Omental fat pad (tissue), 4 donors: Measurements from ENCODE around the gene DRC7.

DNA sequence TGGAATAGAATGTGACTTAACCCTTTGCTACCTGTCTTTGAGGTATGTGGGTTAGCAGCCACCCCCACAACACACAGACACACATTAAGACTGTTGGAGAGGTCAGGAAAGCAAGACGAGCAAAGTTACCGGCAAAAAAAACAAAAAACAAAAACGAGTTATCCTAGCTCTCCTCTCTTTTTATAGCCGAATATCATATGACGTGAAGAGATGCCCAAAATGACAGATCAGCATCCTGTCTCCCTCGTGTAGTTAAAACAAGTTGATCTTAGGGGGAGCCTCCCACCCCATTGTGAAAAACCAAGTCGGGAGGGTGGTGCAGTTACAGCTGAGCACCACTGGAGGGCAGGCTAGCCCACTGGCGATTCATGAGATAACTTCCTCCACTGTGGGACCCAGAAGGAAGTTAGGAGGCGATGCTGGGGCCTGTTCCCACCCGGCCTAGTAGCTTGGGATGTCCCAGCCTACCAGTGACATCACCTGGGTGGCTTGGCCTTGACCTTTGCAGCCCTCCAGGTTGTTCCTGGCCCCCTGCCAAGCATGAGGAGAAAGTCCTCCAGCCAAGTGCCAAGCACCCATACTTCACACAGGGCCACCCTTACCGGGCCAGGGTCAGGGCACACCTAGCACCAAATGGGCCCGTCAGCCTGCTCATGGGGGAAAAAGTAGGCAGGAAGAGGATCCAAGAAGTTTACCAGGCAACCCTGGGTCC is 8.1 kb upstream of the CPNE2 start:
- PRO-cap = no peak
- RAMPAGE, long total RNA, 4 experiments = no peak in any of the 4 experiments

GRCh38 chr16:57253628-57253981 is 8.5 kb downstream of the ARL2BP start:
- PRO-cap = no peak
- RAMPAGE, long total RNA, 4 experiments = no peak in any of the 4 experiments

DNA sequence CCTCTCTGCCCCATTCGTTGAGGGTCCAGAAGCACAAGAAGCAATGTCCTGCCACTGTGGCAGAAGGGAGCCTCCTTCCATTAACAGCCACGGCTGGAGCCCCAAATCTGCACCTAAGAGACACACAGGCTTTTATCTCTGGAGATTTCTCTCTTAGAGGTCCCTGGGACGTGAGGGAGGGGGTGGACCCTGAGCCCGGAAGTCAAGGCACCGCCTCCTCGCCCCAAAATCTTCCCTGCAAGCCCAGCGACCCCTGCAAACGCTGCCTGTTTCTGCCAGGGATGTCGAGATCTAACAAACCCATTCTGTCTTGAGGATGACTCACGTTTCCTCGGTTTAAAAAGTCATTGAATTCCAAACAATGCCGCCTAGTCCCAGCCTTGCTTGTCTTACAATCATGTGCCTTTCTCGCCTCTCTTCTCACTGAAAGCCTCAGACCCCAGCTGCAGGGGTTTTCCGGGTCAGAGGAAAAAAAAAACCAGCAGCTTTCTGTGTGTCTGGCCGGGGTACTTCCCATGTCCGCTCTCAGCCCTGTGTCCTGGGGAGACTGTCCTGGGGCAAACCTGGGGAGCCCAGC is 15.3 kb downstream of the ARL2BP start:
- PRO-cap = no peak
- RAMPAGE, long total RNA, 4 experiments = no peak in any of the 4 experiments

DNA sequence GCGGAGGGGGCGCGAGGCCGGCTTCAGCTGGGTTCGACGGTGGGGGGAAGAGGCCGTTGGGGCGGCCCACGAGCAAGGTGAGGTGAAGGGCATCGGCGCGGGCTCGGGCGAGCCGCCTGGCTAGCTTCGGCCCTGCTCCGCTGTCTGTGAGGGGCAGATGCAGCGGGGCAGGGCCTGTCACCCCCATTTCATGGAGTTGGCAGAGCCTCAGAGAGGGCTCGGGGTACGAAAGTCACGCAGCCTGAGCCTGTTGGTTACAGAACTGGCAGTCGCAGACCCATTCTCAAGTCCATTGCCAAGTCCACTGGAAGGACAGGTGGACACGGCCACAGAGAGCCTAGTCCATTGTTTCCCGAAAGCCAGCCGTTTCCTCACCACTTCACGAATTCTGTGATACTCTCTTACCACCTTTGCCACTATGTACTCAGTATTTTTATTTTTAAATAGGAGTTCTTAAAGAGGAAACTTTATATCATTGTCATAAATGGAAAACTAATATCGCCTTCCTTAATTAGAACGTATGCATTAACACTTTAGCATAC is 407 bp downstream of the COQ9 start:
- PRO-cap = no peak
- RAMPAGE, long total RNA, 4 experiments = no peak in any of the 4 experiments

DNA sequence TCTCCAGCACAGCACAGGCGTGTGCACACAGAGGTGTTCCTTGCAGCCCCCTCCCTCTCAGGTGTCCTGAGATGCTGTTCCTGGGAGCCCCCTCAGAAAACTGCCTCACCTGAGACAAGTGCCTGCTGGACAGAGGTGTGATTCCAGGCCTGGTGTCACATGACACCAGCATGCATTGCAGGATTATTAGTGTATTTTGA is 1.5 kb upstream of the POLR2C start:
- PRO-cap = no peak
- RAMPAGE, long total RNA, 4 experiments = no peak in any of the 4 experiments

DNA sequence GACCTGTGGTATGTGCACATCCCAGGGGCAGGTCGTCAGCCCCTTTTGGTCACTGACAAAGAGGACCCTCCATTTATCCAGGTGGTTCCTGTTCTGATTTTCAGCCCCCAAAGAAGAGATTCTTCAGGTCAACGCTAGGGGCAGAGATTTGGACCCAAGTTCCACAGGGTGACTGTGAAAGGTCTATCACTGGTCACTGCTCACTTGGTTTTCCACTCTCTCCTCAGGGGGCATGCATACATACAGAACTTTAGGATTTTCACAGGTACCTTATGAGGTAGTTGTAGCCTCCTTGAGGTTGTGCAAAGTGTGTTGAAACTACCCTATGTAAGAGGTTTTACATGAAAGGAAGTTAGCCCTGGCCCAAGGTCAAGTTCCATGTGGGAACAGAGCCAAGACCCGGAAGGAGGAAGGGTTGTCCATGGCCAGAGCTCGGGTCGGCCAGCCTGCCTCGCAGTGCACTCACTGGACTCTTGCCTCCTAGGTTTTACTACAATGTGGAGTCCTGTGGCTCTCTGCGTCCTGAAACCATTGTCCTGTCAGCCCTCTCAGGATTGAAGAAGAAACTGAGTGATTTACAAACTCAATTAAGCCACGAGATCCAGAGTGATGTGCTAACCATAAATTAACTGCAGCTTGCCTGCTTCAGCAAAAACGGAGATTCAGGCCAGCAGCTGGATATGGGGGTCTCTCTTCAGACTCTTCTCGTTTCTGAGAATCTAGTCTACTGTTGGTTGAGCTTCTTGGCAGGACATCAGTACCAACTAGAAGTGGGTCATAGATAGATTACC is 8.2 kb downstream of the POLR2C start:
- PRO-cap = no peak
- RAMPAGE, long total RNA, 4 experiments = no peak in any of the 4 experiments

DNA sequence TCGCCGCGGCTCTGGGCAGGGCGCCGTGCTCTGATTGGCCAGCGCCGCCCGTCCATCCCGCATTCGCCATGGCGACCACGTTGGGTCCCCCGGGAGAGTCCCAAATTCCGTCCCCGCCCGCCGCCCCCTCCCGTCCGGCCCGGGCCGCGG is 409 bp downstream of the CCDC102A start:
- PRO-cap = no peak
- RAMPAGE, long total RNA, 4 experiments = no peak in any of the 4 experiments

GRCh38 chr16:57537411-57537996 is 1.1 kb upstream of the CCDC102A start:
- PRO-cap = no peak
- RAMPAGE, long total RNA, 4 experiments = no peak in any of the 4 experiments

DNA sequence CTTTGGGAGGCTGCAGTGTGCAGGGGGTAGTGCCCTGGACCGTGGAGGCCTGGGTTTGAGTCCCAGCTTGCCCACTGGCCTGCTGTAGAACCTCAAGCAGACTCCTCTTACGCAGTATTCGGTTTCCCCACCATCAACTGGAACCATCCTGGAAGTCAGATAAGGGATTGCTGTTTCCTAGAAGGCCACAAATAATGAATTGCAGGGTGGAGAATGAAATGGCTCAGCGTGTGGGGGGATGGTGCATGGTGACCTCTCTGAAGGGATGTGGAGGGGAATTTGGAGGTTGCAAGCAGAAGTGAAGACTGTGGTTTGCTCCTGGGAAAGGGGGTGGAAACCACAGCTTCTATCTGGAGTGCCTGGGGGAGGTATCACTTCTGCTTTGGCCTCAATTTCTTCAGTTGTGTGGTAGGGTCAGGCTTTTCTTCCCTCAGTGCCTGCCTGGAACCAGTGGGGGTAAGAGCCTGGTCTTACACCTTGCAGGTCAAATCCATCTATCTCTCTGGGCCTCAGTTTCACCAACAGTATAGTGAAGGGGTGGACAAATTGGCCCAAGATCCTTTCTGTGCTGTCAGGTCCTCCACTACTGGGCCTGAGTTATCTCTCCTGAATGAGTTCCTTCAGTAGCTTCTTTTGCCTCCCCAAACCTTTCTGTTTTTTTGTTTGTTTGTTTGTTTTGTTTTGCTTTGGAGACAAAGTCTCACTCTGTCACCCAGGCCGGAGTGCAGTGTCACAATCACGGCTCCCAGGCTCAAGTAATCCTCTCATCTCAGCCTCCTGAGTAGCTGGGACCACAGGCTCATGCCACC is 1.9 kb downstream of the ADGRG5 start:
- PRO-cap = no peak
- RAMPAGE, long total RNA, 4 experiments = no peak in any of the 4 experiments

- PRO-cap = no peak
- RAMPAGE, long total RNA, 4 experiments = no peak in any of the 4 experiments
Observed at GRCh38 chr16:57627368-57627940, 976 bp upstream of the ADGRG1 start.

GRCh38 chr16:57694185-57695459 is at the start of gene DRC7:
Gene DRC7 (plus strand): TSS chr16:57694806.
- PRO-cap = no peak
- RAMPAGE, long total RNA, 4 experiments = no peak in any of the 4 experiments

DNA sequence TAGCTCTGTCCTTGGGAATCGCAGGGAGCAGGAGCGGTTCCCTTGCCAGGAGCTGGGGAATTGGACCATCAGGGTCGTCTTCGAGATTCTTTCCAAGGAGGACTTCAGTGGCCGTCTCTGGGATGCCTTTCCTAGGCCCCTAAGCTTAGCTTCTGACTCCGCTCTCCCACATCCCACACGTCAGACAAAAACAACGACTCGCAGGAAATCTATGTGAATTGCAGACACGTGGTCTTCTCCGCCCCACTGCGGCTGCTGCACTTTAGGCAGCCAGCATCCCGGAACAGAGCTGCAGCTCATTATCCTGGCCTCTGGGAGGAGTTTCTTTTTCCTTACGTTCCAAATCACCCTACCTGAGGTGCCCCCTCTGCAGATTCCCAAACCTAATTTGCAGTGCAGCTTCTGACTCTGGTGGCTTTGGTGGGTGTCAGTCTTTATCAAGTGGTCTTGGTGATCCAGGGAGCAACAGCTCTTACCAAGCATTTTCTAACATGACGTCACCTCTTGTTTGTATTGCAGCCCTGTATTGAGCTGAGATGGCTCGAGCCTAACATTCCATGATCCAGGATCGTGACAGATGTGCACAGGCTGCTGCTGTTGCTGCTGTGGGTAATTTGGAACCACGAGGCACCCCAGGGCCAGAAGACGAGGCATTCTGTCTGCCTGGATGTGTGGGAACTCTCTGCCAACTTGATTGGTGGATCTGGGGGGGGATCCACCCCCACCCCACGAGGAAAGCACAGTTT is 1.1 kb downstream of the KATNB1 start:
- PRO-cap = no peak
- RAMPAGE, long total RNA, 4 experiments = no peak in any of the 4 experiments

DNA sequence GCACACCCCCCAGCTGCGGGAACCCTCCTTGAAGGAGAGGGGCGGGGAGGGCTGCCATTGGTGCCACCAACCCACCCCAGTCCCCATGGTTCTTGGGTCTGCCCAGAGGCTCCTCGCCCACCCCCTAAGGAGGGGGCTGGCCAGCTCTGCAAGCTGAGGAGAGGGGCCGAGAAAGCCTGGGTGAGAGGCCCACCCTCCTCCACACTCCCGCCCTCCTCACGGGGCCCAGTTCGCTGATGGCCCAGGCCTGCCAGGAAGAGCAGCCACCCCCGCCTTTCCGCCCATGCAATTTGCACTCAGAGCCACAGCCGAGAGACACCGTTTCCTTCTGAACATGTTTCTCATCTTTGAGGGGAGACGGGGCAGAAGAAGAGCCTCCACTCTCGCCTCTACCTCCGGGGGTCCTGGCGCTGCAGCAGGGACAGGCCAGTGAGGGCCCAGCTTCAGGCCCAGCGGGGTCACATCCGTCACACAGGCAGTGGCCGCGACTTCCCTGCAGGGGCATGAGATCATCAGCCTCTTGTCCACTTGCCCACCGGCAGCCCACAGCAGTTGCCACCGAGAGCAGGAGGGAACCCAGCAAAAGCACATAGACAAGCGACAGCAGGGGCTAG is 23.0 kb downstream of the KATNB1 start:
- PRO-cap = no peak
- RAMPAGE, long total RNA, 4 experiments = no peak in any of the 4 experiments

- PRO-cap = no peak
- RAMPAGE, long total RNA, 4 experiments = no peak in any of the 4 experiments
Observed at GRCh38 chr16:57800927-57801713, 1.2 kb downstream of the KIFC3 start.

GRCh38 chr16:57807911-57808558 is 5.7 kb upstream of the KIFC3 start:
- PRO-cap = no peak
- RAMPAGE, long total RNA, 4 experiments = no peak in any of the 4 experiments

DNA sequence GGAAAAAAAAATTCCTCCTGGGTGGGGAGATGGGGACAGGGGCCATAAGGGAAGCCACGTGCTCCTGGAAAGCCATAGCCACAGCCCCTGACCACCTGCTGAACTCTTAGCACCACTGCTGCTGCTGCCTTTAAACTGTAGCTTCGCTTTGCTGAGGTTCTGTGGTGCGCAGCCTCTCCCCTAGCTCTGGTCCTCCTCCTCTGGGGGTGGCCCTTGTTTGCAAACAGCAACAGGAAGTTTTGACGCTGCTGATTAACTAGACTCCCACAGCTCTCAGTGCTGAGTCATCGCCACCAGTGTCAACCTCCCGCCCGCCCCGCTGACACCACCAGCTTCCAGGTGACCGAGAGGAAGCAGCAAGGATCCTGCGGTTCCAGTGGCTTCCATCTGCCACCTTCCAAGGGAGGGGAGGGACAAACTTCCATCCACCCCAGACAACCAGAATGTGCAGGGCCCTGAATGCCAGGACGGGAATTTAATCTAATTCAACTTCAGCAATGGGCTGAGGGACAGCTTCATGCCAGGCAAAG is 8.0 kb upstream of the KIFC3 start:
- PRO-cap = no peak
- RAMPAGE, long total RNA, 4 experiments = no peak in any of the 4 experiments

DNA sequence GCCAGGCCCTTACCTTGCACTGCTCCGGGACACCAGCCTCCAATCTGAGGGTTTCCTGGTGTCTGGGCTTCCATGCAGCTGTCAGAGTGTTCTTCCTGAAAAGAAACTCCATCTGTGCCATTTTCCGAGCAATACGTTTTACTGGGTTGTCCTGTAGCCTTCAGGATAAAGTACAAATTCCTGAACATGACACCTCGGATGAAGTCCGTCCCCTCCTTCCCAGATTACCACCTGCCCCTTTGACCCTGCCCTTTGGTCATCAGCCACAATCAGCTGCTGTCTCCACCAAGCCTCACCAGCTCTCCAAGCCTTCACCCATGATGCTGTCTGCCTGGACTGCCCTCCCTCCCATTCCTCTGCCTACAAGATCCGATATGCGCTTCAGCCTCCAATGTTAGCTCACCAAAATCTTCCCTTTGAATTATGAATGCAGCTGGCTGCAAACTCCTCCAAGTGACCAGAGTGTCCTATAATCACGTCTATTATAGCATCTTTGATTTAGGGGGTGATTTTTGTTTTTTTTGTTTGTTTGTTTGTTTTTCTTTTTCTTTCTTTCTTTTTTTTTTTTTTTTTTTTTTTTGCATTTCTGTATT is 60.5 kb upstream of the KIFC3 start:
- PRO-cap = no peak
- RAMPAGE, long total RNA, 4 experiments = no peak in any of the 4 experiments

GRCh38 chr16:57984588-57985829 is 8.7 kb downstream of the TEPP start:
- PRO-cap = no peak
- RAMPAGE, long total RNA, 4 experiments = start-site peak on the plus strand in 3 of 4 experiments, at chr16:57985138-57985202 at its widest, 9 to 27 reads per replicate

GRCh38 chr16:58026511-58026819 is 911 bp downstream of the MMP15 start:
- PRO-cap = no peak
- RAMPAGE, long total RNA, 4 experiments = no peak in any of the 4 experiments

DNA sequence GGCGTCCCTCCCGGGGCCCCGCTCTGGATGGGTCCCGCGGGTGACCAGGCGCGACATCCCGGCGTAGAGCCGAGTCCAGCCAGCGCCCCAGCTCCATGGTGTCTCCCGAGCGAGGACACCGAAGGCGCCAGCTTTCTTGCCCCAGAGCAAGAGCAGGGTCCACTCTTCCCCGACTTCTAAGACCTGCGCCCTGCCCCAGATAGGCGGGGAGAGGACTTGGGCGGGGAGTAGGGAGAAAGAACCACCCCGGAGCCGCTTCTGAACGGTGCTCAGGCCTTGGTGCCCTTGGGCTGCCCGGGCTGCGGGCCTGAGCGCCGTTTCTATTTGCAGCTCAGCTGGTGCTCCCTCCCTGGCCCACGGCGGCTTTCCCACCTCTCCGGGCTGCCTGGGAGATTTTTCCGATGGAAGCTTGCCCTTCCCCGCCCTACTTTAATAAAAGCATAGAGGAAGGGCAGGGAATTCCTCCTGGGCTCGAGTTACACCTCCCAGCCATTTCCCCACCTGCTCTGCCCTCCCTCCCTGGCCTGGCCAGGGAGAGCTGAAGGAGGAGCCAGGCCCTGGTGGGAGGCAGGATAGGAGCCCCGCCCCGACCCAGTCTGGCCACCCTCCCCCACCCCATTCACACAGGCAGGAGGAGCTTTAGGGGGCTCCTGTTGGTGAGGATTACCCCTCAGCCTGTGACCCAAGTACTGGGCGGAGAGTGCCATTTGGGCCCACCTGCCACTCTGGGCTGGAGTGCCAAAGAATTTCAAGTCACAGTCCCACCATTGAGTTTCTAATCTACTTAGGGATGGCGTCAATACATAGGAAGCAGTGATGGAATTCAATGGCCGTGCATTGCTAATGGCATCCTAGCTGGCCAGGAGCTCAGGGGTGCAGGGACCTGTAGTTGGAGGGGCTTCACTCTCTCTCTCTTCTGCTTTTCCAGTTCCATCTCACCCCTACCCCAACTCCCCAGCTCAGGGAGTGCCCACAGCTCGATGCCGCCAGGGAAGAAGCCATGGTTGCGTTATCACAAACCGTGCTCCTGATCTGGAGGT is 2.0 kb downstream of the MMP15 start:
- PRO-cap = no peak
- RAMPAGE, long total RNA, 4 experiments = no peak in any of the 4 experiments